Duodenum (tissue), 1 donor: ENCODE measurements around a stretch of chr7.

DNA sequence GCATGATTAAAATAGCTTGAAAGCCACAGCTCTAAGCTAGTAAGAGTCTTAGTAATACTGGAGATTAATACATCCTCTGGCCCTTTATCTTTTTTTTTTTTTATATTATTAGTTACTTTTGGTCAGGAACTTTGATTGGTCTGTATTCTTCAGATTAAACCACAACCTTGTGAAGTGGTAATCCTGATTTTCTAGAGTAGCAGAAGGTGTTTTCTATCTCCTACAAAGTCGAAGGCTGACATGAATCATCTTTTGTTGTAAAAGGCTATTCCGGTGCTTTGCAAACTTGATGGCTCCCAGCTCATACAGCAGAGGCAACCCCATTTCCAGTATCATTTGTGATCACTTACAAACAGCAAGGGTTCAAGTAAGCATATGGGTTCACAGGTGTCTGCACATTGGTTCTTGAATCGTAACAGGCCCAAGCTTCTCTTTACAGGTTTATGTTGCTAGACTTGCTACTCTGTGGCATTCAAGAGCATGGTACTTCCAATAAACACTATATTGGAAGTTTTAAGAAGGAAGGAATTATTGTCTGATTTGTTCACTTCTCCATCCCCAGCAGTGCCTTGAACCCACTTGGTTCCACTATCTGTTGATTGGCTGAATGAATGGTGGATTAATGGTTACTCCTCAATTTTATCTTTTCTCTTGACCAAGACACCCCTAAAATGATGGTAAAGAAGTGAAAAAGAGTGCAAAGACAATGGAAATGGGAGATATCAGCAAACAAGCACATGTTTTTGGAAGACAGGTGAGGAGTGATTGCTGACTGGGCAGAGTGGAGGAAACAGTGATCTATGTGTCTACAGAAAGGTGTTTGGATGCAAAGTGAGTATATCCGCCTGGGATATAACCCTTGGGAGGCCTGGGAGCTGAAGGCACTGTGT, 53.1 kb downstream of the ATXN7L1 start:
- PRO-cap: no peak

GRCh38 chr7:106057964-106059238, 53.7 kb downstream of the SYPL1 start:
- PRO-cap: no peak

GRCh38 chr7:106069918-106070570, 42.1 kb downstream of the SYPL1 start:
- PRO-cap: no peak

GRCh38 chr7:106248765-106249432, 35.9 kb downstream of the NAMPT start:
- PRO-cap: no peak

- PRO-cap: no peak
These were observed 24.7 kb downstream of the NAMPT start for GRCh38 chr7:106260056-106260521.

- PRO-cap: no peak
These were observed 9.8 kb downstream of the NAMPT start for GRCh38 chr7:106274890-106275421.

DNA sequence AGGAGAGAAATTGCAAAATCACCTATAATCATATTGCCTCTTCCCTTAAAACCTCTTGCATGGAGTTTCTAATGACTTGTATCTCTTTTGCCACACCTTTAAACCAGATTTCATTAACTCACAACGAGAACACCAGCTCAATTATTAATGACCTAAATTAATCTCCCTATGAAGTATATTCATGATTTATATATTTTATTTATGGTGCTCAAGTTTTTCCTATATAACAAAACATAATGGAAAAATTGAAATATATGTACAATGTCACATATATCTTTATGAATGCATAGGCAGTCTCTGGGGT, 3.1 kb downstream of the NAMPT start:
- PRO-cap: no peak

- PRO-cap: no peak
These were observed 35.2 kb downstream of the CCDC71L start for GRCh38 chr7:106625590-106626234.

GRCh38 chr7:106661365-106661607, 328 bp upstream of the CCDC71L start:
- PRO-cap: no peak

DNA sequence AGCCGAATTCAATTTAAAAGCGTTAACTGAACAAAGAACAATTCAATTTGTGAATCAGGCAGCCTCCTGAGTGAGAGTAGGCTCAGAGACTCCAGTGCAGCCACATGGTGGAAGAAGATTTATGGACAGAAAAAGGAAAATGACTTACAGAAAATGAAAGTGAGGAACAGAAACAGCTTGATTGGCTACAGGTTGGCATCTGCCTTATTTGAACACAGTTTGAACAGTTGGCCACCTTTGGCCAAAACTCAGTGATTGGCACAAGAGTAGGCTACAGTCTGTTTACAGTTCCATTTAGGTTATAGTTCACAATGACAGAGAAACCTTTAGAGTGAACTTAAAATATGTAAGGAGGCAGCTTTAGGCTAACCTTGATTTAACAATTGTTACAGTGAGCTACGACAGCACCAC, 86.3 kb upstream of the CCDC71L start:
- PRO-cap: no peak

GRCh38 chr7:106871832-106872848, 7.1 kb downstream of the PIK3CG start:
- PRO-cap: no peak

GRCh38 chr7:106891206-106891721, 26.2 kb downstream of the PIK3CG start:
- PRO-cap: no peak

DNA sequence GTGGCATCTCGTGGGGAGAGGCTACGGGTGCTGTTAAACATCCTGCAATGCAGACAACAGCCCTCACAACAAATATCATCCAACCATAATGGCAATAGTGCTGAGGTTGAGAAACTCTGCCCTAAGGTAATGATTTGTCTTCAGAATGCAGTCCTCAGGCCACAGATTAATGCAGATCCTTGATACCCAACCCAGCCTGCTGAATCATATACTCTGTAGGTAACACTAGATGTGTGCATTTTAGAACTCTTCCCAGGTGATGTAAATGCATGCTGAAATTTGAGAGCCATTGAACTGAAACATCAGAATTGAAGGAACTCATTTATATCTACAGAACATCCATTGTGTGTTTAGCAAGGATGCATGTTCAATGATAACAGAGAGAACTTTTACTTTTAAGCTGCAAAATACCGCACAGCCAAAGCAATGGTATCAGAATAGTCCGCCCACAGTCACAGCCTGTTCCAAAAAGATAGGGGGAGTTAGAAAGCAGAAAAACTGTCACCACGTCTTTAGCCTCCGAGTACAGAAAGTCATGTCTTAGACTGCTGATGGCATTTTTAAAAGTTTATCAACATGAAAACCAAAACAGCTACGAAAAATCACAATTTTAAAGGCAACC, 66.1 kb upstream of the PRKAR2B start:
- PRO-cap: no peak

GRCh38 chr7:107182428-107182731, 13.6 kb downstream of the HBP1 start:
- PRO-cap: no peak

DNA sequence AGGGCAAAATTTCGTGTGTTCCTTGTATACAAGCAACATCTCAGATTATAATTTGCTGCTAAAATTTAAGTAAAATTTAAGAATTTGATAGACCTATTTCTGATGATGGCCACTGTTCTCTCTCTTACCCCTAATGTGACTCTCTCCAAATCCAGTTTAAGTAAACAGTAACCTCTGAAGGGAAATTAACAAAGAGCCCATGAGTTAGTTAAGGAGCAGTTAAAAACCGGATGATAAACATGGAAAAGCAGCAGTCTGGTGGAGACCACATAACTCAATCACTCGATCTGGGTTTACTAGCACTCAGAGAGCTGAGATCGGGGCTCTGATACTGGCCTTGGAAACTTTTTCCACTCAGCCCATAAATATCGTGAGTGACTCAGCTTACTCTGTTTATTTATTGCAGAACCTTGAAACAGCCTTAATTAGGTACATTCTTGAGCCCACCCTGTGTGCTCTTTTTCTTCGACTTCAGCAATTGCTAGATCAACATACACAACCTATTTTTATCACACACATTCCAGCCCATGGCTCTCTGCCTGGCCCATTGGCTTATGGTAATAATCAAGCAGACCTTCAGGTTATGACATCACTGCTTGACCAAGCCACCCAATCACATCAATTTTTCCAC, 82.3 kb upstream of the GPR22 start:
- PRO-cap: no peak

GRCh38 chr7:107452184-107452960, 17.5 kb upstream of the GPR22 start:
- PRO-cap: no peak

- PRO-cap: no peak
These were observed 4.4 kb downstream of the GPR22 start for GRCh38 chr7:107474094-107474797.

DNA sequence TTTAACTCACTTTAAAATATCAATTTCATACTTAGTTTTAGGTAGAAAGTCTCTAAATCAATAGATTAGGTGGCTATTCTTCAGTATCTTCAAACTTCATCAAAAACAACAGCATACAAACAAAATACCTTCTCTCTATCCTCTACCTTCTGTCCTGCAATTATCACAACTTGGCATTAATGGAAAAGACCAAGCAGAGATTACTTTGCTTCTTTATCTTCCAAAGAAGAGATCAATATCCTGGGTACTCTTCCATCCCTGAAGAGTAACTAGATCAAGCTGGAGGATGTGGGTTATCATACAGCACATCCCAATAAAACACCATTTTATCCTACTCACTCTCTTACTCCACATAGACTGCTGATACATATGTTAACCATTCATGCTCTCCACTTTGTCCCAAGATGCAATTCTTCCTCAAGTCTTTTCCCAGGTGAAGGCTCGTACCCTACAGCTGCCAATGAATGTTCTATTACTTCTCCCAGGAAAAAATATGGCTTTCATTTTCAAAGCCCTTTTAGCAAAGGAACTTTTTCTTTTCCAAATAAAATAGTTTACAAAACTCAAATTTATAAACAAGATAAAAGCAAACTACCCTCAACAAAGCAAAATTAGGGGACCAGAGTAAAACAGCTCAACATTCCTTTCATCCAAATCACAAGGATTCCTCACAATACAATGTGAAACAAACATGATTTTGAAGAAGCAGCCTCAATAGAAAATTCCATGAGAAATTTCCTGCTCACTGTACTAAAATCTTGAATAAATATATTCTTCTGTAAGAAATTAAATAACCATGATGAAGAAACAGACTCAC, 21.4 kb downstream of the GPR22 start:
- PRO-cap: no peak

DNA sequence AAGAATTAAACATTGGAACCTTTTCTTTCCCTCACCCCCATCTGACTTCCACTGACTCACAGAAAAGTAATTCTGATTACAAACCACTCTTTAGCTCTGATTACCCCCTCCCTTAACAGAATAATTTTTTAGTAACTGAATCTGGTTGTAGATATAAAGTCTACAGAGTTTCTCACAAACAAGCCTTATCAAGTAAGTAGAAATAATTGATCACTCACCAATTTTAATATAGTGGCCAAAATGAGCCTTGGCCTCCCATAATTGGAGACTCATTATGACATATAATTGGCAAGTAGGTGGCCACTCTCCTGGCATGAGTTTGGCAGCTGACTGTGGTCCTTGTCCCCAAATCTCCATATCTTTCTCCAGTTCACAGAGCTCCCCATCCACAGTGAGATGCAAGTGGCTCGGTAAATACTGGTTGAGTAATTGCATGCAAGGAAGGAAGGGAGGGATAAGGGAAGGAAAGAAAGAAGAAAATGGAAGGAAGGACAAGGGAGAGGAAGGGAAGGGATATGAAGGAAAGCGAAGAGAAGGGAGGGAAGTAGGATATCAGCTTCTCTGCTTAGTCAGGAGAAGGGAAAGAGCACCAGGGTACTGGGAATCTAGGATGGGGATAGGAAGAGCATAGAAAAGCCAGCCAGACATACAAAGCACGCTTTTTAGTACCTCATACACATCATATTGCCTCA, 32.2 kb downstream of the SLC26A4 start:
- PRO-cap: no peak

DNA sequence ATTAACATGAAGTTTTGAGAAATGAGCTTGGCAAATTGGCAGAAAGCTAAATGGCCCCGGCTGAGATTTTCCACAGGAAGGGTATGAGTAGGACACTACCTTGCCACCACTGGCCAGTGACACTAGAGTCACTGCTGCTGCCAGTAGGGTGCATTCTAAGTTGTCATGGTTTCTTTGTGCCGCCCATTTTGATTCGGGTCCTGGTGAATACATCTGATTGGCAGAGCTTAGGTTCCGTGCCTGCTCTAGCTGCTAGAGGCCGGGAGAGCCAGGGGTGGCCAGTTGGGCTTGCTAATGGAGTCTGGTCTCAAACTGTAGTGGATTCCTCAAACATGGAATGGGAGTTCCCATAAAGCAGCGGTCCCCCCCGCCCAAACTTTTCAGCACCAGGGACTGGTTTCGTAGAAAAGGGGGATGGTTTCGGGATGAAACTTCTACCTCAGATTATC, 10.6 kb upstream of the DLD start:
- PRO-cap: no peak